LUHMES (cell line): ENCODE measurements around the genes CNTF, OR5AN1, PATL1, OOSP4A and CD6.

GRCh38 chr11:58525377-58525602 is 17.4 kb upstream of the OR5B21 start:
- PRO-cap = no peak

- PRO-cap = no peak
Measured at GRCh38 chr11:58622538-58622884, at the start of gene CNTF. Gene CNTF (plus strand): TSS chr11:58622665.

GRCh38 chr11:58729093-58729388 is 2.7 kb downstream of the GLYAT start:
- PRO-cap = unidirectional peak, plus-strand start at chr11:58729190

DNA sequence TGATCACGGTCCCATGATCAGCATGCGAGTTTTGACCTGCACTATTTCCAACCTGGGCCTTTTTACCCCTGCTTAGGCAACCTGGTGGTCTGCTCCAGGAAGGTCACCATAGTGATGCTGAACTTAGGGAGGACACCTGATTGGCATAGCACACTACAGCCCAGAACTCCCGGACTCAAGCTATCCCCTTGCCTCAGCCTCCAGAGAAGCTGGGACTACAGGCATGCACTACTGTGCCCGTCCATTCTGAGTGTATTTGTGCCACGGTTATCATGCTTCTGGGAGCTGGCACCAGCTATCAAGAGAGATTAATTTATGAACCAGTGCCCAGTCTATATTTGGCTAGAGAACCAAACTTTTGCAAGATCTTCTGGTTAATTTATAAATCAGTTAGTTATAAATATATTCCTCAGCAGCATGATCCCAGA is 67.6 kb upstream of the OR5AN1 start:
- PRO-cap = no peak

GRCh38 chr11:59358605-59359075 is at the start of gene OR5AN1:
Gene OR5AN1 (plus strand): TSS chr11:59358895.
- PRO-cap = no peak

DNA sequence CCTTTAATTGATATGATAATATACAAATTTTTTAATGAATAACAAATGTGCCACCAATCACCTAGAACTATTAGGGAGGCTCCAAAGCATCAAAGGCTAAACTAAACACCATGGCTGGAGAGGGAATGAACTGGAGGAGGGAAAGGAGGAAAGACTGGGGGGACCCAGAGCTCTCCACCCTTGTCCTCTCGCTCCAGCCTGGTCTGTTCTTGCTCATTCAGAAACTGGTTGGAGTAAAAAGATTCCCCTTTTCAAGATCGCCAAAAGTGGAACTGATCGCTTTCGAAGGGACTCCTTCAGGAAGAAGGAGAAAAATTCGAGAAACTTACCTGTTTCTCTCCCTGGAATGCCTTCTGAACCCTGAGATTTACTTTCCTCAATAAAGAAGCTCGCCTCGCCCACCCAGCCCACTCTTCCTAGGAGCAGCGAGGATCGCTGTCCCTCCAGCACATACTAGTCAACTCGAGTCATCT is 46.9 kb downstream of the OR4D9 start:
- PRO-cap = no peak

GRCh38 chr11:59668738-59669602 is at the start of gene PATL1:
Gene PATL1 (minus strand): TSS chr11:59669037.
- PRO-cap = bidirectional peak, plus-strand start at chr11:59668909, minus-strand start at chr11:59668799; bidirectional peak, plus-strand start at chr11:59669228, minus-strand start at chr11:59669017; bidirectional peak, plus-strand start at chr11:59669665, minus-strand start at chr11:59669530

- PRO-cap = no peak
Measured at GRCh38 chr11:59776246-59776874, 21.2 kb downstream of the STX3 start.

- PRO-cap = no peak
Measured at GRCh38 chr11:59794913-59795766, 15.4 kb downstream of the MRPL16 start.

DNA sequence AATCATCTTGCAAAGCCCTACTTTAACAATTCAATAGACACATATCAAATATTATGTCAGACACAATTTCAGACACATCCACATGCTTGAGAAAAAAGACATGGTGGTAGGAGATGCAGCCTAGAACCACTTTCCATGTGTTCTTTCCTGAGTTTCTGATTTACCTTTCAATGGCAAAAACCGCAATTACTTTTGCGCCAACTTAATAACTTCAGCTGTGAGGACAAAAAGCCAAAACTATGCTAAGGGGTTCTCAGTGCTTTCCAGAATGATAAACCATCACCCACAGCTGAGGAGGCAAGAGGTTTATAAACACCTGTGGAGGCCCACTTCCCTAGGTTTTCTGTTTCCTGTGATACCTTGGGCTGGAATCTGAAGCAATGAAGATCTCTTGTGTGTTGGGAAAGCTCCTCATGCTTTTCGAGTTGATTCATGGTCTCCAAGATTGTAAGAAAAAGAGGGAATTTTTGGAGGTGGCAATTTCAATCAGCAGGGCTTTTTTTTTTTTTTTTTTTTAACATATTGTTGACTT is at the start of gene OOSP4A:
OOSP4A (plus strand) TSS at position 381 of the 532 bp plus-strand sequence.
- PRO-cap = no peak

DNA sequence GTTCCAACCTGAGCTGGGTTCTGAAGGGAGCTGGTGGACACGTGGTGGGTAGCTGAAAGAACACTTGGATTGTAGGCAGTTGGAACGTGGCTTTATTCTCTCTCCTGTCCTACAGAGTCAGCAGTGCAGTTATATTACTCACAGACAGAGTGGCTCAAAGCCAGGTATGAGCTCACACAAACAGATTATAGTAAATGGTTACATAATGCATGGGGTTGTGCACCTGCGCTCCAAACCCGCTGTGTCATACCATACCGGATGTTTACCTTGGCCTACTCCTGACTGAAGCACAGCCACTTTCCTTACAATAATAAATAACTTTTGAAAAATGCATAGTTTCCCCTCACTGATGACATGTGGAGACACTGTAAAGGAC is 13.6 kb downstream of the MS4A6A start:
- PRO-cap = no peak

DNA sequence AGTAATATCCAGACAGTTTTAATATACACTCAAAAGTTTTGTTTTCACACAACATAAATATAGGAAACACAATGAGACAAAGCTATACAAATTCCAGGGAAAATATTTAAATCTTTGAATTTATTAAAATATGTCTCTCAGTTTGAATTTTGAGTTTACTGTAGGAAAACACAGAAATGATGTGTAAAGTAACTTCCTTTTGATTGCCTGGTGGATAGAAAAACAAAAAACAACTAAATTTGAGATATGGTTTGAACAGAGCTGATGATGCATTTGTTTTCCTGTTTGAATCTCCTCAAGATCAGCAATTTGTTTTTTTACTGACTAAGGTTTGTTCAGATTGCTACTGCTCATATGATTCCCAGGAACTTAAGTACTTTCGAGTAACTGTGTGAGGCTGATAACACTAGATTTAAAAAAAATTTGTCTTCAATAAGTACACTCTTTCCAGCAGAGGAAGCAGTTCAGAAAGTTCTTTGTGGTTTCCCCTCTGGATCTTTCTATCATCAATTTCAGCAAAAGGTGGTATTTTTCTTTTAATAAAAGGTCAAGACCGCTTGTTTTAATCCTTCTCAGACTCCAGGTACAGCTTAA is 12.5 kb upstream of the MS4A6E start:
- PRO-cap = no peak

- PRO-cap = no peak
Measured at GRCh38 chr11:60366951-60367477, 11.3 kb upstream of the MS4A7 start.

DNA sequence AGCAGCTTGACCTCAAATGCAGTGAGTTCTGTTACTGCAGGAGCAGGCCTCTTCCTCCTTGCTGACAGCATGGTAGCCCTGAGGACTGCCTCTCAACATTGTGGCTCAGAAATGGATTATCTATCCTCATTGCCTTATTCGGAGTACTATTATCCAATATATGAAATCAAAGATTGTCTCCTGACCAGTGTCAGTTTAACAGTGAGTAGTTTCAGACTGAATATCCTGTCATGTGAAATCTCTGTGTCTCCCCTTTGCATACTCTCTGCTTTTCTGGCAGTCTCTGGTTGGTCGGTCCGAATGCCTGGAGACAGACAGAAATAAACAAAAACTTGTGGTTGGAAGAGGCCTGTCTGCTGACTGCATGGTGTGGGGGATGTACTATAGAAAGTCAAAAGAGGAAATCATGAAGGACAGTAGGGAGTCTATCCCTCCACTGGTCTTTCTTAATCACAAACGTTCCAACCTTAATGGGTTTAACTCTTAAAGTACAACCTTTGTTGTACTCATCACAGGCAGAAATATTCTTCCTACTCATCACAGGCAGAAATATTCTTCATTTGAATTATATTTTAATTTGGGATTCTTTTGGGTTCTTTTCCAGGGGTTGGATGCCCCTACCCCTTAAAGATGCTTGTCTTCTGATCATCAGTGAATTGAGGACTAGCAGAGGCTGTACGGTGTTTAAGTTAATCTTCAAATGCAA is 6.7 kb upstream of the MS4A14 start:
- PRO-cap = no peak

- PRO-cap = no peak
Measured at GRCh38 chr11:60457416-60458055, 1.9 kb downstream of the MS4A1 start.

- PRO-cap = no peak
Measured at GRCh38 chr11:60852567-60853084, 3.1 kb downstream of the PTGDR2 start.

DNA sequence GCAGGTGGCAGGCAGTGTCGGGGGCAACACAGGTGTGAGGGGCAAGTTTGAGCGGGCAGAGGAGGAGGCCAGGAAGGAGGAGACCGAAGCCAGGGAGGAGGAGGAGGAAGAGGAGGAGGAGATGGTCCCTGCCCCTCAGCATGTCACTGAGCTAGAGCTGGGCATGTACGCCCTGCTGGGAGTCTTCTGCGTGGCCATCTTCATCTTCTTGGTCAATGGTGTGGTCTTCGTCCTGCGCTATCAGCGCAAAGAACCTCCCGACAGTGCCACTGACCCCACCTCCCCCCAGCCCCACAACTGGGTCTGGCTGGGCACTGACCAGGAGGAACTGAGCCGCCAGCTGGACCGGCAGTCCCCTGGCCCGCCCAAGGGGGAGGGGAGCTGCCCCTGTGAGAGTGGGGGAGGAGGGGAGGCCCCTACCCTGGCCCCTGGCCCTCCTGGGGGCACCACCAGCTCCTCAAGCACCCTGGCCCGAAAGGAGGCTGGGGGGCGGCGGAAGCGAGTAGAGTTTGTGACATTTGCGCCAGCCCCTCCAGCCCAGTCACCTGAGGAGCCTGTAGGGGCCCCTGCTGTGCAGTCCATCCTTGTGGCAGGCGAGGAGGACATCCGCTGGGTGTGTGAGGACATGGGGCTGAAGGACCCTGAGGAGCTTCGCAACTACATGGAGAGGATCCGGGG is 12.1 kb downstream of the TMEM132A start:
- PRO-cap = no peak

GRCh38 chr11:60971213-60972028 is at the start of gene CD6:
Gene CD6 (plus strand): TSS chr11:60971680.
- PRO-cap = no peak

DNA sequence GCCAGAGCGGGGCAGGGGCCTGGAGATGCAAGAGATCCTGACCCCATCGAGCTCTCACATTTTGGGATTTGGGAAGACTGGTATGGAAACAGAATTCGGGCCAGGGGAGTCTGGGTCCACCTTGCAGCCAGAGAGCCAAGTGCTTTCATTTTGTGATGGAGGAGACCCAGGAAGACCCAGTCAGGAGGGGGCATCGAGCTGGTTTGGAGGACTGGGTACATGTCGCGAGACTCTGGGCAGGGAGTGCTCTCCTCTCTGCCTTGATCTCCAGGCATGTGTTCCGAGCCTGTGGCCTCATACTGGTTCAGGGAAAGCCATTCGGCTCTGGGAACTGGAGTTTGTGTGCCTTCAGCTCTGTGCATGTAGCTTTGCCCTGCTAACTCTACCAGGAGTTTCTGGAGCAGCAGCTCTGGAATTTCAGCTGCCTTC is 1.1 kb downstream of the CD6 start:
- PRO-cap = no peak

- PRO-cap = no peak
Measured at GRCh38 chr11:60981650-60981988, 10.1 kb downstream of the CD6 start.